ENCODE data around the genes TMEM190, ZNF579, ZNF784, ZSCAN5B and ZNF419.

DNA sequence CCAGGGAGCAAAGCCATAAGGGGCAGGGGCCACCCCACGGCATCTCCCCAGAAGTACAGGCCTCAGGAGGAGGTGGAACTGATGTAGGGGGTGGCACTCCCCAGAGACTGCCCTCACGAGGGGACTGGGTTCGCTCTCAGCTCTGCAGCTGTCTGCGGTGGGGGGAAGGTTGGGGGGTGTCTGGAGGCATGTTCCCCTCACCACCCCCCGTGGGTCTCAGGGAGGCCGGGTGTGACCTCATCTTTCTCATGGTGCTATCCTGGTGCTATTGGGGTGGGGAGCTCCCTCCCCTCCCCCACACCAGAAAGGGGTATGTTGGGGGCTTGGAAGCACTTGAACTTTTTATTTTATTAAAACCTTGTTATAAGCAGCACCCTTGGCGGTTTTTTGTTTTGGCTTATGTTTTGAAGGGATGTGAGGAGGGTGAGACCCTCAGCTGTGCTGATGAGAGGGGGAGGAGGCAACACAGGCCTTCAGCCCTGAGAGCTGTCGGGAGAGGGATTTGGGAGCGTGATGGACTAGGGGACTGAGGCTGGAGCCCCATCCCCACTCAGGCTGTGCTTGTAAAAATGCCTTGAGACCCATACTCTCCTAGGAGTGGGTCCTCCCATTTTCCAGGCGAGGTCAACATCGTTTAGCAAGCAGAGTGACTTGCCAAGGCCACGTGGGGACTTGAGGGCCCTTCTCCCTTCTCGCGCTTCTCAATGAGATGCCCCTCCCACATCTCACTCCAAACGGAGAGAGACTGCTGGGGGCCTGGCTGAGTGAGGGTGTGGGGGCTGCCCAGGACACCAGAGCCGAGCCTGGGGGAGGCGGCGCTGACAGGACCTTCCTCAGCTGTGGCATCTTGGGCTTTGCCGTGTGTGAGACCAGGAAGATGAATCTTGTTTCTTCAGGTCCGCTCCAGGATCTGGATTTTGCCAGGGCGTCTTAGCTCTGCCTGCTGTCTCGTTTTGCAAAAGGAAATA is 6.5 kb downstream of the COX6B2 start:
- RRBS, result no CpG with 5 or more reads among the region's 22 CpGs
CAGE:
- cytosol, long polyA plus RNA, result no peak
- long polyA plus RNA, result no peak
- nucleus, long polyA plus RNA, result no peak

DNA sequence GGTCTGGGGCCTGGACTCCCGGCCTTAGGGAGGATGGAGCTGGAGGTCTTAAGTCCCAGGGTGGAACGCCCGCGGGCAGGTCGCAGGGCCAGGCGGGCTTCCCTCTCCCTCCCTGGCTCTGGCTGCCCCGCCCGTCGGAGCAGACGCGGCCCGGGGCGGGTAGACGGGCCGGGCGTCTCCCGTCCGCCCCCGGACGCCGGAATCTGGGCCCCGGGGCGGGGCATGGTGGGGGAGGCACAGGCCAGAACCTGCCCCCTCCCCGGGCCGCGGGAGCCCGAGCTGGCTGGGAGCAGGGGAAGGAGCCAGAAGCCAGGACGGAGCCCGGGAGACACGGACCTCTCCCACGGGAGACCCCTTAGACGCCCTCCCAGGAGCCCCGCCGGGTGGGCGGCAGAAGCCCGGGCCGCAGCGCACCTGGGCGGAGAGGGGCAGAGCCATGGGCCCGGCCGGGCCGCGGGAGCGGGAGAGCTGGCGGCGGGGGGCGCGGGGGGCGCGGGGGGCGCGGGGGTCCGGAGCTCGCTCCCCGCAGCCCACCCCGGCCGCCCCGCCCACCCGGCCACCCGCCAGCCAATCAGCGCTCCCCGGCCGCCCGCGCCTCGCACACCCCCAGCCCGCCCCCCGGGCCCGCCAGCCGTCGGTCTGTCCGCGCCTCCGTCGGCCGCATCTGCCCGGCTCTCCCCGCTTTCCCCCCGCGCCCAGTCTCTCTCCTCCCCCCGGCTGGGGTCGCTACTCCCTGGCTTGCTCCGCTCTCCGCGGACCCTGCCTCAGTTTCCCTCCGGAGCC is 928 bp downstream of the IL11 start:
- RRBS, result 2% methylated on average over 50 of the region's 86 CpGs
CAGE:
- cytosol, long polyA plus RNA, result no peak
- long polyA plus RNA, result no peak
- nucleus, long polyA plus RNA, result no peak

DNA sequence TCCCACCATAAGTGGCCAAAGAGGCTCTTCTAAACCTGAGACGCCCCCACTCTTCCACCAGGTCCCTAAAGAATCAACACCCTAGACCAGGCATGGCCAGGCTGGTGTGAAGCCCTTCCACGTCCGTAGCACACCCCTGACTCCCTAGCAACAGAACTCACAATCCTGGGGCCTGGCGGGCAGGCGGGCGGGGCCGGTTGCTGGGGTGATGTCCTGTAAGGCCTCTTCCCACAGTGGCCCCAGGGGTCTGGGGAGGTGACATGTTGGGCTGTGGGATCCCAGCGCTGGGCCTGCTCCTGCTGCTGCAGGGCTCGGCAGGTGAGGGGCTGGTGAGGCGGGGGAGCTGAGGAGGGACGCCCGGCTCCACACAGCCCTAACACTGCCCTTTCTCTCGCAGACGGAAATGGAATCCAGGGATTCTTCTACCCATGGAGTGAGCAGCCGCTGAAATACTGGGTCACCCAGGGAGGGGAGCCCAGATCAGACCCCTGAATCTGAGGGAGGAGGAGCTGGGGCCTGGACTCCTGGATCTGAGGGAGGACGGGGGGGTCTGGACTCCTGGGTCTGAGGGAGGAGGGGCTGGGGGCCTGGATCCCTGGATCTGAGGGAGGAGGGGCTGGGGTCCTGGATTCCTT is at the start of gene TMEM190:
TMEM190 (plus strand) TSS at position 233 of the 635 bp plus-strand sequence.
- RRBS, result no CpG with 5 or more reads among the region's 16 CpGs
CAGE:
- cytosol, long polyA plus RNA, result no peak
- long polyA plus RNA, result no peak
- nucleus, long polyA plus RNA, result no peak

DNA sequence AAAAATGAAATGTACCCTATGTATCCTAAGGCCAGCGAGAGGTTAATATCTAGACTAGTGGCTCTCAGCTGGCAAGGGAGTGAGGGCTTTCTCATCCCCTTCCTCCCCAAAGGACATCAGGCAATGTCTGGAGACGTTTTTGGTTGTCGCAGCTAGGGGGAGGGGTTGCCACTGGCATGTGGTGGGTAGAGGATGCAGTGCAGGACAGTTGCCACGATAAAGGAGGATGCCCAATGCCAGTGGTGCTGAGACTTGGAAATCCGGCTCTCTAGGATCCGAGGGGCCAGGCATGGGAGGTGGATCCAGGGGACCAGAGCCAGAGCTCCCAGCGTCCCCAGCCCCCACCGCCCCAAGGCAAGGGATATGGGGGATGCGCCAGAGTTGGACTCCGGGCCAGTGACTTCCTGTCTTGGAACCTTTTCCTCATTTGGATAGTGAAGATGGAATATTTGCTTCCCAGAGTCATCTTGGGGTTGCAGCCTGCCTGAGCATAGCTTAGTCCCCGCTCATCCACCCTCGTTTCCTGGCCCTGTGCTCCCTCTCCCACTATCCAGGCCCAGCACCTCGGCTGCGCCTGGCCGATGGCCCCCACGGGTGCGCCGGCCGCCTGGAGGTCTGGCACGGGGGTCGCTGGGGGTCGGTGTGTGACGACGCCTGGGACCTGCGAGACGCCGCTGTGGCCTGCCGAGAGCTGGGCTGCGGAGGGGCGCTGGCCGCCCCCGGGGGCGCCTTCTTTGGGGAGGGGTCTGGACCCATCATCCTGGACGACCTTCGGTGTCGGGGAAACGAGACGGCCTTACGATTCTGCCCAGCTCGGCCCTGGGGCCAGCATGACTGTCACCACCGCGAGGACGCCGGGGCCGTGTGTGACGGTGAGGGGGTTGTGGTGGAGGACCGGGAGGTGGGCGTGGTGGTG is 5.1 kb downstream of the SSC5D start:
- RRBS, result 82% methylated on average over 6 of the region's 48 CpGs
CAGE:
- cytosol, long polyA plus RNA, result no peak
- long polyA plus RNA, result no peak
- nucleus, long polyA plus RNA, result no peak

DNA sequence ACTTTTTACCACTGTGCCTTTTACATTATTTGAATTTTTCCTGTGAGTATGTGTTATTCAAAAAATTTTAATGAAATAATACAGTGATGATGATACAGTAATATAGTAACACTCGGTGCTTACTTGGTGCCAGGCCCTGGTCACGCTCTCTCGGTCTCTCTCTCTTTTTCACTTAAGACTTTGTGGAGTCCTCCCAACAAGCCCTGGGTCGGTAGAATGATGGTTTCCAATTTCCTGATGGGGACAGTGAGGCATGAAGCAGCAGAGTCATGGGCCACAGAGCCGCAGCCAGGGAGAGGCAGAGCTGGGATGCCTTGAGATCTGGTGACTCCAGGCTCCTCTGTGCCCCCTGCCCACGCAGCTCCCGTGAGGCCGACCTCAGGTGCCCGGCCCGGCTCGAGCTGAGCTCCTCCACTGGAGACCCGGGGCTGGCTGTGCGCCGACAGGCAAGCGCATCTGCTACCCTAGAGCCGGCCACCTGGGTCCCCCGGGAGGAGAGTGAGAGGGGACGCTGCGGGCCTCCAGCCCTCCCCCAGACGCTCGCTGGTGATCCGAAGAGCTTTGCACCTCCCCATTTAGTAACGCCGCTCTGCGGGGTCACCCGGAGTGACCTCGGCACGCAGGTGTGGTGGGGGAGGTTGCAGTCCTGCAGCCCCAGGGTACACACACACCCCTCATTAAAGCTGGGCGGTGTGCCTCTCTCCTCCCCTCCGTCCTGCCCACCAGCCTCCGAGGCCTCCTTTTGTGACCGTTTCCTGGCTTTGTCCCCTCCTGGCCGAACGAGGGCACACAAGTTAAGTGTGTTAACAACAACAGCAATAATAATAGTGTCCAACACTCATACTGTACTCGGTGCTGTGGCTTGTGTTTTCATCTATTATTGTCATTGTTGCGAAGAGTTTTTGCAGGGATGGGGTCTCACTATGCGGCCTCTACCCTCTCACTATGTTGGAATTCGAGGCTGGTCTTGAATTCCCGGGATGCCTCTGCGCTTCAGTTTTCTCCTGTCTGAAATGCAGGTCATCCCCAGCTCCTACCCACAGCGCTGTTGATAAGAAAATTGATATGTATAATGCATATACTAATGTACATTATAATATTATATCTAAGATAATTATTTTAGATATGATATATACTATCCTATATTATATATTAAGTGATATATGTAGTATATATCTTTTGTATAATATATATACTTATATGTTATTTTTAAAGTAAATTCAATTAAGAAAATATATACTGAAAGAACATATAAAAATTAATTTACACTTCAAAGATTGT is 4.6 kb upstream of the SBK3 start:
- RRBS, result 81% methylated on average over 12 of the region's 41 CpGs
CAGE:
- cytosol, long polyA plus RNA, result no peak
- long polyA plus RNA, result no peak
- nucleus, long polyA plus RNA, result no peak

GRCh38 chr19:55554280-55555253 is 9.2 kb upstream of the SBK3 start:
- RRBS, result no CpG with 5 or more reads among the region's 18 CpGs
CAGE:
- cytosol, long polyA plus RNA, result no peak
- long polyA plus RNA, result no peak
- nucleus, long polyA plus RNA, result no peak

- RRBS, result 1% methylated on average over 20 of the region's 22 CpGs
CAGE:
- cytosol, long polyA plus RNA, result no peak
- long polyA plus RNA, result no peak
- nucleus, long polyA plus RNA, result start-site peak on the minus strand at chr19:55580815-55580873, 268 and 153 reads in 2 replicates
These were observed at the start of gene ZNF579 for GRCh38 chr19:55580687-55581328. Gene ZNF579 (minus strand): TSS chr19:55580848.

- RRBS, result 99% methylated on average over 12 of the region's 26 CpGs
CAGE:
- cytosol, long polyA plus RNA, result no peak
- long polyA plus RNA, result no peak
- nucleus, long polyA plus RNA, result no peak
These were observed 1.7 kb downstream of the FIZ1 start for GRCh38 chr19:55597596-55598071.

DNA sequence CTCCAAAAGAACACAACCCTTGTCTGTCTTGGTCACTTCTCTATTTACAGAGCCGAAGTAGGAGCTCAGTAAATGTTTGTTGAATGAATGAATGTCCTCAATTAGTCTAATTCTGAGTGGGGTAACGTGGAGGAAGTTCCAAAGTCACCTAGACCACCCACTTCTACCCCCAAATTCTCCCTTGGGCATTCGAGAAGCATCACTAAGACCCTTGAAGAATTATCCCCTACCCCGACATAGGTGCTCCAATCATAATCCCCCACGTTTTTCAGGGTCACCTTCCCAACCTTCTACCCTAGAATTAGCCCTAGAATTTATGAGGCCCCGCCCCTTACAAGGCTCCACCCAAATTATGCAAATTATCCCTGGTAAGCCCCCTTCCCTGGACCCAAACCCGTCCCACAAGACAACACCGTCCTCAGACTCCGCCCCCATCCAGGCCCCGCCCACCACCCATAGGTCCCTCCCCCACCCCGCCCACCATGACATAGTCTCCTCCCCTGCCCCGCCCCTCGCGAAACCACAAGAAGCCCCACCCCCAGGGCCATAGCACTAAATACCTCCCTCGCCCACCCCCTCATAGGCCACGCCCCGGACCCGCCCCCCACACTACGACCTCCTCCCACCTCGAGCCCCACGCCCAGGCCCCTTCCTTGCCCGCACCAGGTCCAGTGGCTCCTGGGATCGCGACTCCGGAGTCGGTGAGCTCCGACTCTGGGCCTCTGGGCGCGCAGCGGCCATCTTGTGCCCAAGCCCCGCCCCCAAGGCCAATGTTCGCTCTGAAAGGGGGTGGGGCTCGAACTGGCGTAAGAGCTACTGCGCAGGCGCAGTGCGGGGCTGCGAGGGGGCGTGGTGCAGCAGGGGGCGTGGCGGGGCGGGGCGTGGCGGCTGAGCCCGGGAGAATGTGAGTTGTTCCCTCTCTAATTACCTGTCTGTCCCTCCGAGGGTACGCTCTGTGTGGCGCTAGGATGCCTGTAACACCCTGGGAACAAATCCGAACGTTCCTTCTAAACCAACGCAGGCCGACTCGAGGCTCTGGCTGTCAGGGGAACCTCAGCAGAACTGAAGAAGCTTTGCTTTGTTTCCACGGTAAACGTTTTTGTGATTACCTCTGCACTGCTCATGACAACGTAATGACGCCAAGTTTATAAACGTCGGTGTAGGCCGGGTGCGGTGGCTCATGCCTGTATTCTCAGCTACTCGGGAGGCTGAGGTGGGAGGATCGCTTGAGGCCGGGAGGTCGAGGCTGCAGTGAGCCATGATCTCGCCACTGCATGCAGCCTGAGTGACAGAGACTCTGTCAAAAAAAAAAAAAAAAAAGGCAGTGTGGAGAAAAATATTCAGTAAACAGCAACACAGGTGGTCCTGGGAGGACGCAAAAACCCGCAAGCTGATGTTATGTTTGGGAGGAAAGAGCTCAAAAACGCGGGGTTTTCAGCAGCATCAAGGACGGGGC is at the start of gene ZNF784:
ZNF784 (minus strand) TSS at position 746 of the 1,456 bp plus-strand sequence.
- RRBS, result under 1% methylated on average over 6 of the region's 71 CpGs
CAGE:
- cytosol, long polyA plus RNA, result start-site peak on the minus strand centred at position 760 of the sequence, 33 bp wide, 15 and 20 reads in 2 replicates
- long polyA plus RNA, result no peak
- nucleus, long polyA plus RNA, result no peak

DNA sequence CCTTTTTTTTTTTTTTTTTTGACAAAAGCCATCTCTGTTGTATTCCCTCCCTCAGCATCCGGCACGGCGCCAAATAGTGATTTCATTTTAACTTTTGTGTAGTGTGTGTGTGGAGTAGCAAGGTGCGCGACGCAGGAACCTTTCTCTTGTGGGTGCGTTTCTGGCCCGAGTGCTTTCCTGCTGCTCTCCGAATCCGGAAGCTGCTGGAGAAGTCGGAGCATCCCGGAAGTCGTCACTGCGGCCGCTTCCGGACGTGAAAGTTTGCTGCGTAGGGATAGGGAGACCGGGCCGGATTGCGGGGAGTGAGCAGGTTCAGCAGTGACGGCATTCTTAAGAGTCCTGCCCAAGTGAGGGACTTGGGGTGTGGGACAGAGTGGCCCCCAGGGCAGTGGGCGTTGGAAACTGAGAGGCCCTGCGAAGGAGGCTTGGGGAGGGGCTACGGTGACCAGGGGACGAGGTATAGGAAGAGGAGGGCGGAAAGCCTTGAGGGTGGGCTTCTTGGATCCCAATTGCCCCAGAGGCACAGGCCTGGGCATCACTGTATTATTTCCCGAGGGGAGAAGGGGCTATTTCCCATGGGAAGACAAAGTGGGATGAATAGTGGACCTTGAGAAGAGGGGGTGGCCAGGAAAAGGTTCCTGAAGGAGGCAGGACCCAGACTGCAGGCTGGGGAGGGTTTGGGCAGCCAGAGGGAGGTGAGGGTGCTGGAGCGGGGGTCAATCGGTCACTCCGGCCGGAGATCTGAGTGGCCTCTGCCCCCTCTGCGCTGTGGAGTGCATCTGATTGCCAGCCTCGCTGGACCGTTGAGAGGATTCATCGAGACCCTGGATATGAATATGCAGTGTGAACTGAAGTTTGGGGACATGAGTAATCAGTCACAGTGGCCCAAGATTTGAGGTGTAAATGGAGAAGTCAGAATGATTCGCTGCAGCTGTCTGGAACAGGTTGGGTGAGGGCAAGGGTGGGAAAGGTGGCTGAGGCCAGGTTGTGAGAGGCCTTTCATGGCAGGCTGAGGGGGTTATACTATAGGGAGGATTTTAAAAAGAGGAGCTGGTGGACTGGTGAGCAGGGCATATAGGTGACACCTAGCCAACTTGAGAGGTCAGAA is 5.7 kb upstream of the ZNF580 start:
- RRBS, result no CpG with 5 or more reads among the region's 37 CpGs
CAGE:
- cytosol, long polyA plus RNA, result start-site peak on the plus strand centred at position 259 of the sequence, 48 bp wide, 37 and 57 reads in 2 replicates
- long polyA plus RNA, result start-site peak on the plus strand centred at position 256 of the sequence, 48 bp wide, 64 and 40 reads in 2 replicates
- nucleus, long polyA plus RNA, result start-site peak on the plus strand centred at position 271 of the sequence, 31 bp wide, 89 and 124 reads in 2 replicates

DNA sequence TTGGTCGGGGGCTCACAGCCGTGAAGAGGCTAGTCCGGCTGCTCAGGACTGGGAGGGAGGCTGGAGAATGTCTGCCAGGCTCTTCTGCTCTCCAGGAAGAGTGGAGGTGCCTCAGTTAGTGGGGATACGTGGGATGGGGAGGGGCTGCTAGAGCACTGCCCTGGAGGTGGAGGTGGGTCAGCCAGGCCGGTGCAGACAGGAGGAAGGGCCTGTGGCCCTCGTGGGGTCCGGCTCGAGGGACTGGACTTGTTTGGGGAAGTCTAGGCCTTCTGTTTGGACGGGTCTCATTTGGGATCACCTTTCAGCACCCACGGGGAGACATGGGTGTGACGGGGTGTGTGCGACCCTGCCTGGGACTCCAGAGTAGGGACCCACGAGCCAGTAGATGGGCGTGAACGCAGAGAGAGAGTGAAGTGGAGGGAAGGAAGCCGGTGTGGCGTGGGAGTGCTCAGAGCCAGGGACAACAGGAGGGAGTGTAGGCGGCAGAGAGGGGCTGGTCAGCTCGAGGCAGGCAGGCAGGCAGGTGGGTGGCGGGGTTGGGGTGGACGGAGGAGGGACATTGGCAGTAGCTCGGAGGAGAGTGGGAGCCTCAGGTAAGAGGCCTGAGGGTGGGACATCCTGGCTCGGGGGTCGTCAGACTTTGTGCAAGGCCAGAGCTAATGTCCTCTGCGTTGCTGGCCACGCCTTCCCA is 11.4 kb downstream of the EPN1 start:
- RRBS, result no CpG with 5 or more reads among the region's 26 CpGs
CAGE:
- cytosol, long polyA plus RNA, result no peak
- long polyA plus RNA, result no peak
- nucleus, long polyA plus RNA, result no peak

DNA sequence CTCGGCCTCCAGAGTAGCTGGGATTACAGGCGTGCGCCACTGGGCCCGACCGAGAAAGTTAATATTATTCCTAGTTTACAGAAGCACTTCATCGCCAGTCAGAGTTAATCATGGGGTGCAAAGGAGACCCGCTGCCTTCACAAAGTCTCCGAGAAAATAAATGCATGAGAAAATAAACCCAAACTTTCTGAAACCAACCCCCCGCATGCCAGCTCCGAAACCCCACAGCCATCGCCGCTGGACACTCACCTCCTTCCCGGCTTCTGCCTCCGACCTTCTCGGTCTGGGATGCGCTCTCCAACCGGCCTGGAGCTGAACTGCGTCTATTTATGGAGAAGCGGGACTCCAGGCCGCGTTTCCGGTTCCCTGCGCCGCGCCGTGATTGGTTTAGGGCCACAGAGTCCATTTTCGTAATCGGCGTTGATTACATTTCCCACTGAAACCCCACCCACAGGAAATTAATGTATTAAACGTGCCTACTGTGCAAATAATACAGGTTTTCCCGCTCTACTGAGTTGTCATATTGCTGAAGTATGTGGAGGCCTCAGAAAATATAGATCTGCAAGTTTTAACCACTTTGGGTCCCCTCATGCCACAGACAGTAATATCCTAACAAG is at the start of gene ZSCAN5B:
ZSCAN5B (minus strand) TSS at position 299 of the 617 bp plus-strand sequence.
- RRBS, result no CpG with 5 or more reads among the region's 31 CpGs
CAGE:
- cytosol, long polyA plus RNA, result no peak
- long polyA plus RNA, result no peak
- nucleus, long polyA plus RNA, result no peak

GRCh38 chr19:56321861-56322228 is 7.2 kb upstream of the ZSCAN5A start:
- RRBS, result no CpG with 5 or more reads among the region's 4 CpGs
CAGE:
- cytosol, long polyA plus RNA, result no peak
- long polyA plus RNA, result no peak
- nucleus, long polyA plus RNA, result no peak

GRCh38 chr19:56510282-56511033 is 2.8 kb downstream of the ZNF471 start:
- RRBS, result no CpG with 5 or more reads among the region's 5 CpGs
CAGE:
- cytosol, long polyA plus RNA, result no peak
- long polyA plus RNA, result no peak
- nucleus, long polyA plus RNA, result no peak

DNA sequence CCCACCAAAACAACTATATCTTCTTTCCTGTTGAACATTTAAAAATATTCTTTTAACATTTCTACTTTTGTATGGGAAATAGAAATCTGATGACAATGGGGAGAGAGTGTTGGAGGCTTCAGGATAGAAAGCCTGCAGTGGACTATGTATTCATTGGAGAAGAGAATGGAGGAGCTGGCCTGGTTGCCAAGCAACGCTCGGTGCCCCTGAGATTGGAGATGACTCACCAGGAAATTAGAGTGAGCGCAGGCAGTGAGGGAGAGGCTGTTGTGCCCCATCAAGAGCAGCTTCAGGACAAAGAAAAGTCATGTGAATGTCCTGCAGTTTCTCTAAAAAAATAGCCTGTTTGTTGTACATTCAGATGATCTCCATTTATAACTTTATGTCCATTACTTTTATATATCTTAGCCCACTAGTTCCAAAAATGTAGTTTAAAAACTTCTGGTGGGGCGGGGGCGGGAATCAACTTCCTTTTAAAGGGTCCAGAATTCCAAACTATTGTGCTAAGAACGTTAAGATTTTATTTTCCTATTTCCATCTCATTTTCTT is 48.8 kb upstream of the ZNF835 start:
- RRBS, result no CpG with 5 or more reads among the region's 6 CpGs
CAGE:
- cytosol, long polyA plus RNA, result no peak
- long polyA plus RNA, result no peak
- nucleus, long polyA plus RNA, result no peak

- RRBS, result no CpG with 5 or more reads among the region's 2 CpGs
CAGE:
- cytosol, long polyA plus RNA, result no peak
- long polyA plus RNA, result no peak
- nucleus, long polyA plus RNA, result no peak
These were observed 50.5 kb upstream of the PEG3 start for GRCh38 chr19:56891096-56891369.

GRCh38 chr19:56994156-56995028 is 125.4 kb upstream of the USP29 start:
- RRBS, result no CpG with 5 or more reads among the region's 25 CpGs
CAGE:
- cytosol, long polyA plus RNA, result no peak
- long polyA plus RNA, result no peak
- nucleus, long polyA plus RNA, result no peak

DNA sequence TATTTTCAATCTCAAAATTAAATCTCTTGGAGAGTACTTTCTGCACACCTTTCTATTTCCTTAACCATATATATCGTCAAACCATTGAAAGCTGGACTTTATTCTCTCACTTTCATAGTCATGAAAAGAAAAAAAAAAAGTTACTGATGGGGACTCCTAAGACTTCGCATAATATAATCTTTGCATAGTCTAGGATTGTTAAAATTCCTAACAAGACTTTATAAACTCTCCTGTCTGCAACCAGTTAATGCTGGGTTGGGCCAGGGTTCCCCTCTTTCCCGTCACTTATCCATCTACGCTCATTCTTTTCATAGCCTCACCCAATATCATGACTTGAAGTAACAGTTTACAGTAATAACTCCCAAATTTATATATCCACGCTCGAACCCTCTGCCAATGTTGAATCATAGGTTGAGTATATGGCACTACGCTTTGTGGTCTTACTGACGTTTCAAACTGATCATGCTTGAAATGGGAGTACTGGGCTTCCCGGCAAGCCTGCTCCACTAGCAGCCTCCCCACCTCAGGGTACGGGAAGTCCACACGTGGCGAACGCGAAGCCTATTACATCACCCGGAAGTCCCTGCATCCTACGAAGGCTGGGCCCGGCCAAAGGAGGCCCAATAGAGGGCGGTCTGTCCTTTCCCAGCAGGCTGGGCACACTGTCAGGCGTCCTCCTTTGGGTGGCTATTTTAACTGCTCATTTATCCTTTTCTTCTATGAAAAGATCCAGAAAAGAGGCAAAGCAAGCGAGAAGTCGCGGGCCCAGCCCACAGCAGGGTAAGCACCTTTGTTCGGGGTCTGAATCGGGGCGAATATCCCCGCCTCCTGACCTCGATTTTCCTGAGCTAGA is 714 bp upstream of the ZNF460 start:
- RRBS, result under 1% methylated on average over 6 of the region's 27 CpGs
CAGE:
- cytosol, long polyA plus RNA, result no peak
- long polyA plus RNA, result no peak
- nucleus, long polyA plus RNA, result start-site peak on the plus strand centred at position 630 of the sequence, 85 bp wide, 123 and 154 reads in 2 replicates

- RRBS, result no CpG with 5 or more reads among the region's 7 CpGs
CAGE:
- cytosol, long polyA plus RNA, result no peak
- long polyA plus RNA, result no peak
- nucleus, long polyA plus RNA, result no peak
These were observed 1.2 kb downstream of the ZNF304 start for GRCh38 chr19:57352158-57352876.

- RRBS, result 1% methylated on average over 15 of the region's 69 CpGs
CAGE:
- cytosol, long polyA plus RNA, result no peak
- long polyA plus RNA, result no peak
- nucleus, long polyA plus RNA, result no peak
These were observed at the start of gene ZNF419 for GRCh38 chr19:57487390-57488350. Gene ZNF419 (plus strand): TSS chr19:57487750.